Endothelial cell of umbilical vein (primary cell): Measurements from ENCODE around the gene RAET1L.

DNA sequence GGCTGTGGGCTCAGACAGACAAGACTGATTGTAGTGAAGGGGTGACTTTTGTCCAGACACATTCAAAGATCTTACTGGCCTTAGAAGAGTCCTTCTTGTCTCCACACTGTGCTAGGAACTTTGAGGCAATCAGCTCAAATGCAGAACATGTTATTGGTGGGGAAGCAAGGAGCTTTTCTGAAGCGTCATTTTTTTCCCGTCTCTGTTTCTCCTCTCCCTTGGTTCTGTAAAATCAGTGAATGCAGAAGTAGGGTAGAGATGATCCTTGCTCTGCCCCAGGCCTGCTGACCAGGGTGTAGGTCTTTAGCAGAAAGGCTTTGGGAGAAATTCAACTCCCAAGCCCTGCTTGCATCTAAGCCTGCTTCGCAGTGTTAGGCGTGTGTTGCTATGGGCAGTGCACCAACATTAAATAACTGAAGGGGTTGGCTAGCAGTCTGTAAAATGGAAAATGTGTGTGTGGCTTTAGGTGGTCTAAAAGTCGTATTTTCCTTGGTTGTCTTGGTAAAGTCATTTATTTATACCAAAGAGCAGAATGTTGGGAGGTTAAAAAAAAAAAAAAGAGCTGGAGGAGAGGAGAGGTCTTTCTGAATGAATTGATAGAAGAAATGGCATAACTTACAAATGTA lies 45.9 kb downstream of the SASH1 start:
- PRO-cap, result no peak
CAGE:
- cytosol, long polyA minus RNA, result no peak
- cytosol, long polyA plus RNA, result no peak
- long polyA plus RNA, result no peak
- nucleus, long polyA minus RNA, result no peak
- nucleus, long polyA plus RNA, result no peak

GRCh38 chr6:148451555-148452238 lies 109.1 kb downstream of the SASH1 start:
- PRO-cap, result bidirectional peak, plus-strand start at chr6:148451875, minus-strand start at chr6:148451780
CAGE:
- cytosol, long polyA minus RNA, result no peak
- cytosol, long polyA plus RNA, result no peak
- long polyA plus RNA, result no peak
- nucleus, long polyA minus RNA, result no peak
- nucleus, long polyA plus RNA, result no peak

DNA sequence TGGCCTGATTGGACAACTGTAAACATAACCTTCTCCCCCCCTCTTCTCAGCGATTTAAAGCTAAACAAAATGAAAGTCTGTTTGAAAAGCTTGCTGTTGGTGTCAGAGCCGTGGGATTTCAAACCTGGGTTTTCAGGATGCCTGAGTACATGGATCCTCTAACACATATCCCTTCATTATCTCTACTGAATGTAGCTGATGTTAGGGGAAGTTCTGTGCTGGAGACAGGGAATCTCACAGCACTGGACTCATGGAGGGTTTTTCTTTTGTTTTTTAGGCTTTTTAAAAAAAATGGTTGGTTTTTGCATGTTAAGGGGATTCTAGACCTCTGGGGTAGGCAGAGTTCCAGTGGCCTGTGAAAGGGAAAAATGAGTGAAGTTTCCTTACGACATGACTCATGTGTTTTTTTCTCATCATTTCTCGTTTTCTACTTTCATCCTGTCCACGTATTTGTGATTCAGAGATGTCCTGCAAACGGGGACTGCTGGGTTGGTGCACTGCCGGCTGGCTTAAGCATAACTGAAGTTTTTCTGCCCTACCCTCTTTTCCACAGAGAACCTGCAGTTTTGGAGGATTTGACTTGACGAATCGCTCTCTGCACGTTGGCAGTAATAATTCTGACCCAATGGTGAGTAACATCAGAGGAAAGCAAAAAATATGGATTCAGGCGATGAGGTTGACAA lies 182.2 kb downstream of the SASH1 start:
- PRO-cap, result bidirectional peak, plus-strand start at position 460 of the sequence, minus-strand start at position 370 of the sequence
CAGE:
- cytosol, long polyA minus RNA, result no peak
- cytosol, long polyA plus RNA, result no peak
- long polyA plus RNA, result no peak
- nucleus, long polyA minus RNA, result no peak
- nucleus, long polyA plus RNA, result no peak

DNA sequence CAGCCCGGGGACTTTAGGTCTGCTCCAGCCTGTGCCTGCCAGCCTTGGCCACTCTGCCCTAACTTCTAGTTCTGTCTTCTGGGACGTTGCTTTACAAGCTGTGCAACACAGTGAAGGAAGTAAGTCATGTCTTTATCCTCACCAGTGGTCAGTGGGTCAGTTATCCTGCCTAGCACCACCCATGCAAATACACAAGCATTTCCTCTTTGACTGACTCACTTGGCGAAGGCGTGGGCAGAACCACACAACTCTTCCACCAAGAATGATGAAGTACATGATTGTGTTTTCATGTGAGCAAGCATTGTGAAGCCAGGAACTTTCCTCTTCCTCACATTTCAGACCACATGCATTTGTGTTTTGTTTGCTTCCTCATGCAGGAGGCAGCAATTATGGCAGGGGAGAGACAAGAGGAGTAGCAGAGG lies 180.5 kb upstream of the UST start:
- PRO-cap, result bidirectional peak, plus-strand start at position 218 of the sequence, minus-strand start at position 67 of the sequence
CAGE:
- cytosol, long polyA minus RNA, result no peak
- cytosol, long polyA plus RNA, result no peak
- long polyA plus RNA, result no peak
- nucleus, long polyA minus RNA, result no peak
- nucleus, long polyA plus RNA, result no peak

DNA sequence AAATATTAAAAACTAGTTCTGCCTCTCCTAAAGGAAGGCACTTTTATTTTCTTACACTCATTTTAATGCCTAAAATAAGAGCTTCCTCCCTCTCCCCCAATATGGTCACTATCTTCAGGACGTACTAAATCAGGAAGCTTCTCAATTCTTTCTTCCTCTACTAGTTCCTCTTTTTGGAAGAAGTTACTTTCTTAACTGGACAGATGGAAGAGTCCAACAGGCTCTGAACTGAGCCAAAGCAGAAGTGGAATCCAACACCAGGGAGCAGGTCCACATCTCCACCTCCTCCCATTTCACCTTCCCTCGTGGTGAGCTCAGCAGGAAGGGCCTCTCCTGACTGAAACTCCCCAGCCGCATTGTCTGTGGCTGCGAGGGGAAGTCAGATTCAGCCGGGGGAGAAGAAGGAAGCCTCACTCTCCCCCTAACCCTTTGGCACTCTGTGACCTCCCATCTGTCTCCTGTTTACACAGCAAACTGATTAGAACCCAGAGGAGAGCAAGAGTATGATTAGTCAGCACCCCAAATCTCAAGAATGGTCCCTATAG lies 63.9 kb upstream of the UST start:
- PRO-cap, result no peak
CAGE:
- cytosol, long polyA minus RNA, result no peak
- cytosol, long polyA plus RNA, result no peak
- long polyA plus RNA, result no peak
- nucleus, long polyA minus RNA, result no peak
- nucleus, long polyA plus RNA, result no peak

DNA sequence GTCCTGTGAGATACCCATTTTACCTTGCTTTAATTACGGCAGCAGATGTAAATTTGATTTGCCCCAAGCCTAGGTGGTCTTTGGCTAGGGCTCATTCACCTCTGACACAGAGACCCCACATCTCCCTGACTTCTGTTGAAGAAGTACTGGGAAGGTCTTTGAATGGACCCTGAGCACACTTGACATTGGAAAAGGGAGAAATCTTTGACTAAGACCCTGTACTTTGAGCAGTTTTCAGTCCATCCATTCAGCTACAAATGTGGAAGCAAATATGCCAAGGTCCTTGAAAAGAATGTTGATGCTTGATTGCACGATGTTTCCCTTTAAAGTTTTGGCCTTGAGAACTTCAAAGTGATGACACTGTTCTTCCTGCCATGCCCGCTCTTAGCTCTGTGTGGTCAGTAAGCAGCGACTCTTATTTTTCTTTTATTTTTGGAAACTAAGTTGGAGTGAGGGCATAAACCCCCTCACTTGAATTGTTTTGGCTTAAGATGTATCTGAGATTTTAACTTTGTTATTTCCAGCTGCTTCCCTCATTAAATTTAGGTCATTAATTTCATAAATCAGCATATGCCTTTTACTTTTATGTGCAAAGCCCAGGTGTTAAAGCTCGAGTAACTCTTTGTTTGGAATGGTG lies 232.6 kb downstream of the UST start:
- PRO-cap, result no peak
CAGE:
- cytosol, long polyA minus RNA, result no peak
- cytosol, long polyA plus RNA, result no peak
- long polyA plus RNA, result no peak
- nucleus, long polyA minus RNA, result no peak
- nucleus, long polyA plus RNA, result no peak

- PRO-cap, result no peak
CAGE:
- cytosol, long polyA minus RNA, result no peak
- cytosol, long polyA plus RNA, result no peak
- long polyA plus RNA, result no peak
- nucleus, long polyA minus RNA, result no peak
- nucleus, long polyA plus RNA, result no peak
Observed at GRCh38 chr6:149059788-149060114, 257.8 kb upstream of the TAB2 start.

GRCh38 chr6:149148166-149148807 lies 169.2 kb upstream of the TAB2 start:
- PRO-cap, result no peak
CAGE:
- cytosol, long polyA minus RNA, result no peak
- cytosol, long polyA plus RNA, result no peak
- long polyA plus RNA, result no peak
- nucleus, long polyA minus RNA, result no peak
- nucleus, long polyA plus RNA, result no peak

- PRO-cap, result no peak
CAGE:
- cytosol, long polyA minus RNA, result no peak
- cytosol, long polyA plus RNA, result no peak
- long polyA plus RNA, result no peak
- nucleus, long polyA minus RNA, result no peak
- nucleus, long polyA plus RNA, result no peak
Observed at GRCh38 chr6:149231600-149232269, 85.8 kb upstream of the TAB2 start.

DNA sequence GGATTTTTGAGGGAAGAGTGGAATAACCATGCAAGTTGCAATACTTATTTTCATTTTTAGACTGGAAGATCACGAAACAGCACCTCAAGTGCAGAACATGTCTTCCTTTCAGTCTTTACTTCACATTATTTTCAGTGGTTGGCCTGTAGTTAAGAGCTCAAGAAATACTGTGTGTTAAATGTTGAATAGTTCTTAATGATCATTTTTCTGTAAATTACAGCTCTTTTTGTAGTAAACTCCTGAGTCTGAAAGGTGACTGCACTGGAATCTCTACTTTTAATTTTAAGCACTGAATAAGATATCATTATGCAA lies 5.3 kb downstream of the TAB2 start:
- PRO-cap, result no peak
CAGE:
- cytosol, long polyA minus RNA, result no peak
- cytosol, long polyA plus RNA, result no peak
- long polyA plus RNA, result no peak
- nucleus, long polyA minus RNA, result no peak
- nucleus, long polyA plus RNA, result no peak

DNA sequence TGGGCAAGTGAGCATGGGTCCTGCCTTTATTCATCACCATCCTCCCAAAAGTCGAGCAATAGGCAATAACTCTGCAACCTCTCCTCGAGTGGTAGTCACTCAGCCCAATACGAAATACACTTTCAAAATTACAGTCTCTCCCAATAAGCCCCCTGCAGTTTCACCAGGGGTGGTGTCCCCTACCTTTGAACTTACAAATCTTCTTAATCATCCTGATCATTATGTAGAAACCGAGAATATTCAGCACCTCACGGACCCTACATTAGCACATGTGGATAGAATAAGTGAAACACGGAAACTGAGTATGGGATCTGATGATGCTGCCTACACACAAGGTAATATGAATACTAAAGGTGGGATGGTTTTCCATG lies 20.9 kb upstream of the SUMO4 start:
- PRO-cap, result no peak
CAGE:
- cytosol, long polyA minus RNA, result start-site peak on the minus strand centred at position 166 of the sequence, 72 bp wide, 9 reads
- cytosol, long polyA plus RNA, result no peak
- long polyA plus RNA, result no peak
- nucleus, long polyA minus RNA, result no peak
- nucleus, long polyA plus RNA, result no peak

DNA sequence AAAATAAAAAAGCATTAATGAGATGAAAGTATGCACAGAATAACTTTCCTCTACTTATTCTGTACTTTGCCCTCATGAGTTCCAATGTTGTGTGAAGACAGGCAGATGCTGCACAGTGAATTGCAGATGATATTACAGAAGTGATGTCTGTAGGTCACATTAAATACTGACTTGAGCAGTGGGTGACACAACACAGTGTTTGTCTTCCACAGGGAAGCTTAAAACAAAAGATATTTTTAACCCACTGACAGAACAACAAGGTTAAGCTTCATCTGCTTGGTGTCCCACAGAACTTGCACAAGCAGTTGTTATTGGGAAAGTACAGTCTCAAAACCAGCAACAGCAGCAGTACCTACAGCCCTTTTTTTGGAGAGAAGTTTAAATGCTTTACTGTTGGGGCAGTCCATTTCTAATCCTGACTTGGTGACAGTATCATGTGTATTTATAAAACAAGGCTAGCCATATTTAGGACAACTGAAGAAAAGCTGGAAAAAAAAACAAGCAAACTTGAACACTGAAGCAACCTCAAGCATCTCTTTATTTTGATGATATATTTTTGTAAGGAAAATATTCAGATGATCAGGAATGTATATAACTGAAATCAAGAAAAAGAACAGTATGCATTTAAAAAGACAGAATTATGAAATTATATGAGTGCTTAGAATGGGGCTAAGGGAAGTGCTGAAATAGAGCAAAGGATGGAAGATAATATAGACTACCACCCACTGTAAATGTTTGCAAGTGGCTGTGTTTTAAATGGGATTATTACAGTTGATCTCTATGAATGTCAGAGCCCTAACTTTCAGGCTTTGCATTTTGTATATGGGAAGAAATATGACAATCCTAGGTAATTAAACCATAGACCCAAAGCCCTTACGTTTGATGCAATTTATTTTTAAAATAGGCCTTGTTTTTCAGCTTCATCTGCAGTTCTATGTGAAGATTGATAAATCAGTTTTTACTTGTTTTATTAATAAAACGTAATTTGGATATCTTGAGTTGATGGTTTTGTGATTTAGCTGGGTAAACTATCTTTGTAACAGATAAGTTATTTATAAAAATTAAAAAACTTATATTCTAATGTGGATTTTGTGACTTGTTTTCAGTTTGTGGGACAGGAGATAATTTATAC lies 10.8 kb downstream of the SUMO4 start:
- PRO-cap, result no peak
CAGE:
- cytosol, long polyA minus RNA, result no peak
- cytosol, long polyA plus RNA, result no peak
- long polyA plus RNA, result no peak
- nucleus, long polyA minus RNA, result no peak
- nucleus, long polyA plus RNA, result no peak

- PRO-cap, result no peak
CAGE:
- cytosol, long polyA minus RNA, result no peak
- cytosol, long polyA plus RNA, result no peak
- long polyA plus RNA, result no peak
- nucleus, long polyA minus RNA, result no peak
- nucleus, long polyA plus RNA, result no peak
Observed at GRCh38 chr6:149415972-149416484, 16.0 kb downstream of the SUMO4 start.

DNA sequence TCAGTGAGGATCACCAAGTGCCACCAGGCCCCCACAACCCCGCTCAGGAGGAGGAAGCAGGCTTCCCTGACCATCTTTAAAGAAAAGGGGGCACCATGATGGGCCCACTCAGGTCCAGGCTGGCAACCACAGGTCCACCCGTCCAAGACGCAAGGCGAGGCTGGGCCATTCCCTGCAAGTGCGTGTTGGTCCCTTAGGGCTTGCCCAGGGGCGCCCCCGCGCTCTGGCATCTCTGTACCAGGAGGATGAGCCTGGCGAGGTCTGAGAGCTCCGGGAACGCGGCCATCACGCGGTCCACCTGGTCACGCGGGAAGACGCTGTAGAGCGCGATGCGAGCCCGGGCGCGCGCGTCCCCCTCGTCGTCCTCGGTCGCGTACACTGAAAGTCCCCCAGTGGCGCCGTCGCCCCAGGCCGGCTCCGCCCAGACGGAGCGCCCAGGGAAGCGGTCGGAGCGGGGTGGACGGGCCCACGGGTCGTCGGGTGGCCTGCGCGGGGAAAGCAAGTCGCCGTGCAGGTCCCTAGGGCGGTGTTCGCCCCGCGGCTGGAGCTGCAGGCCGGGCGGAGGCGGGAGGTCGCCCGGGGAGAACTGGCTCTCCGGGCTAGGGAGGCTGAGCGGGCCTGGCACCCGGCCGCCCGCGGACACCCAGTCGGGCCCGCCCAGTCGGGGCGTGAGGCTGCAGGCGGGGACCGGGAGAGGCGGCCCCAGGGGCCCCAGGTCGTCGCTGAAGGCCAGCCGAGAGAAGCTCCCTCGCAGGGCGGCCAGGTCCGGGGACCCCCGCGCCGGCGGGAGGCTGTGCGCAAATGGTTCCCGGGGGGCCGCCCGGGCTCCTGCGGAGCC lies 34.1 kb downstream of the ZC3H12D start:
- PRO-cap, result no peak
CAGE:
- cytosol, long polyA minus RNA, result no peak
- cytosol, long polyA plus RNA, result no peak
- long polyA plus RNA, result no peak
- nucleus, long polyA minus RNA, result no peak
- nucleus, long polyA plus RNA, result no peak

- PRO-cap, result no peak
CAGE:
- cytosol, long polyA minus RNA, result no peak
- cytosol, long polyA plus RNA, result no peak
- long polyA plus RNA, result no peak
- nucleus, long polyA minus RNA, result no peak
- nucleus, long polyA plus RNA, result no peak
Observed at GRCh38 chr6:149451328-149451896, 33.4 kb downstream of the ZC3H12D start.

GRCh38 chr6:149691532-149692379 lies 26.1 kb downstream of the LATS1 start:
- PRO-cap, result no peak
CAGE:
- cytosol, long polyA minus RNA, result no peak
- cytosol, long polyA plus RNA, result no peak
- long polyA plus RNA, result no peak
- nucleus, long polyA minus RNA, result start-site peak on the minus strand at chr6:149691824-149692026, 7 reads; start-site peak on the minus strand at chr6:149692144-149692220, 7 reads
- nucleus, long polyA plus RNA, result no peak

DNA sequence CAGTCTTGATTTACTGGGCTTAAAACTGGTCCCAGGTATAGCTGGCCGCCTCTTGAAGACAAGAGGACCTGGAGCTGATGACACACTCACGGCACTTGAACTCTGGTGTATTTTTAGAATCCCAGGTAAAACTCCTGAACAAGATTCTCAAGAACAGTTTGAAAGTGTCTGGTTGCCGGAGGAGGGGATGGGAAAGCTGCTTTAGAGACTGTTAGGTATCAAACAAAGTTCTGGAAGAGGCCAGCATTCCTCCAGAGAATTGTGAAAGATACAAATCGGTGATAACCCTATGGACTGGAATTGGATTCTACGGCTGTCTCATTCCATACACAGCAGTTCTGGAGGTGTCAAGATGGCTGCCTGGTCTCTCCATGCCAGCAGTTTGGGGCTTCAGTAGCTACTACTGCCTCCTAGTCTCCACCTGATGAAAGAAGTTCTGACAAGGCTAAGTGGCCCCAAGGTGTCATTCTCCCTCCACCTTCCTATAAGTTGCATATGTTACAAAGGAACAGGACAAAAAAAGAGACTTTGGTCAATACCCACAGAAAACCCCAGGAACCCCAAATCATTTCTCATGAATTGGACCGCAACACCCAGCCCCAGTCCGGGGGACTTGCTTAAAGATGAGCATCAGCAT lies 40.5 kb downstream of the LRP11 start:
- PRO-cap, result no peak
CAGE:
- cytosol, long polyA minus RNA, result no peak
- cytosol, long polyA plus RNA, result no peak
- long polyA plus RNA, result no peak
- nucleus, long polyA minus RNA, result no peak
- nucleus, long polyA plus RNA, result no peak

- PRO-cap, result no peak
CAGE:
- cytosol, long polyA minus RNA, result no peak
- cytosol, long polyA plus RNA, result no peak
- long polyA plus RNA, result no peak
- nucleus, long polyA minus RNA, result no peak
- nucleus, long polyA plus RNA, result no peak
Observed at GRCh38 chr6:150025360-150025919, at the start of gene RAET1L. TSS of gene RAET1L (minus strand) at chr6:150025532.

- PRO-cap, result no peak
CAGE:
- cytosol, long polyA minus RNA, result no peak
- cytosol, long polyA plus RNA, result no peak
- long polyA plus RNA, result no peak
- nucleus, long polyA minus RNA, result no peak
- nucleus, long polyA plus RNA, result no peak
Observed at GRCh38 chr6:150191400-150192130, 48.7 kb downstream of the PPP1R14C start.

DNA sequence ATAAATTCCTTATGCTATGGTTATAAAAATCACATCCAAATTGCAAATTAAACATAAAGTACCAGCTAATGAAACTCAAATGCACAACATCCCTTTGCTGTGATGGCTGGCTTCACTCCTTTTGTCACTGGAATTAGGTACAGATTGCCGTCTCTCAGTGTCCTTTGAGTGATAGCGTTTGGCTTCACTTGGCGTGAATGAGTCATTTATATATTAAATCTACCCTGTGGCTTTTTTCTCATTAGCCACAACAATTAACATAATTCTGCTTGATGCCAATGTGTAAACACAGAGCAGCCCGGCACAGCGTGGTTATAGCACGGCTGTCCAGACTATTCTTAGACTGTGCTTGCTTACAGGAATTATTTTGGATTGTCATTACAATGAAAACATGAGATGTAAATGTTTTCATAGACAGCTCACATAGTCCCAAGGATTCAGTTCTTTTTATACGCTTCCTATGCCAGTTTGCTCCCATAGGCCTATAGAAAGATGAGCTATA lies 65.7 kb downstream of the PPP1R14C start:
- PRO-cap, result no peak
CAGE:
- cytosol, long polyA minus RNA, result no peak
- cytosol, long polyA plus RNA, result no peak
- long polyA plus RNA, result no peak
- nucleus, long polyA minus RNA, result no peak
- nucleus, long polyA plus RNA, result no peak